Hematopoietic multipotent progenitor cell (in vitro differentiated cells): ENCODE results near the genes SRGAP2B, PIAS3 and TXNIP.

DNA sequence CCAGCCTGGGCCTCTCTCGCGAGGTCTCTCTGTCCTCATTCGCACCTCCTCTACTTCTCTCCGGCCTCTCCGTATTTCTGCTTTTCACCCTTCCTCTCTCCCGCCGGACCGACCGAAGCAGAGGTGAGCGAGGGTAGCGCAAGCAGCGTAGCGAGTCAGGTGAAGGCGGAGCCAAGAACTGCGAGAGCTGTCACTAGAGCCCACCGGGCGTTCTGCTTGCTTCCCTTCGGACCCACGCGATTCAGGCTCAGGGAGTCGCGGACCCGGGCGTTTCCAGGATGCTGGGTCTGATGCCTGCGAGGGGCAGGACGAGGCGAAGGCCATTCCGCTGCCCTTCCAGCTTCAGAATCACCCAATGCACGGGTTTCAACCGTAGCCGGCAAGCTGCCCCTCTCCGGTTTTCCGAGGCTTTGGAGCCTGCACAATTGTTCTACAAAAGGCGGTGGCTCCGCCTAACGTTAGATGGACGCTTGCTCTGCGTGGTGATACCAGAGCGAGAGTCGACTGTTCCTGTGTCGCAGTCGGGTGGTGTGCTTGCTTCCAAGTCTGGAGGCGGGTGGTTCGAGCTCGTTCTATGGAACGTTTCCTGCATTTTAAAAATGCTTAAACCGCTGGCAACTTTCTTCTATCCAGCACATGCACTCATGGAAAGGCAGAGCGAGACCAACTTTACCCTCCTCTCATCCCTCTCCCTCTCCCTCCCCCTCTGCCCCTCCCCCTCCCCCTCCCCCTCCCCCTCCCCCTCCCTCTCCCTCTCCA, 244.2 kb downstream of the H3-7 start:
- CAGE, long polyA plus RNA: no peak

DNA sequence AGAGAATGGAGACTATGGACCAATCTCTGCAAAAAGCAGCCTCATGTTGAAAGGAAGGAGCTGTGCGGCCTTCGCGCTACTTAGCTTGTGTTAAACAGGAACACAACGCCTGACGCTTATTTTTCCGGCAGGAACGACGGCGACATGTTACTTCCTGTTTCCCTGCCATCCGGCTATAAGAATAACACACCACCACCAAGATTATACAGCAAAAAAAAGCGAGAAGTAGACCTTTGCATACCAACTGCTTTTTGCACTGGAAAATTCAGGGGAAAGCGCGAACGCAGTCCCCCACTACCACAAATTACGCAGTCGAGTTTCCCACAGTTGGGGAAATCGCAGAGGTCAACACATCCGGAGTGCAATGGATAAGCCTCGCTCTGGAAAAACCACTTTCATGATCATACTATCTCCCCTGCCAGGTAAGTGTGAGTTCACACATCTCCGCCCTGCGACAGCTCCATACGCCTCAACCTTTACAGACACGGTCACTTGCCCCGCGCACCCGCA, 206.5 kb downstream of the H3-7 start:
- CAGE, long polyA plus RNA: no peak

GRCh38 chr1:143720411-143721200, 185.2 kb downstream of the H3-7 start:
- CAGE, long polyA plus RNA: no peak

DNA sequence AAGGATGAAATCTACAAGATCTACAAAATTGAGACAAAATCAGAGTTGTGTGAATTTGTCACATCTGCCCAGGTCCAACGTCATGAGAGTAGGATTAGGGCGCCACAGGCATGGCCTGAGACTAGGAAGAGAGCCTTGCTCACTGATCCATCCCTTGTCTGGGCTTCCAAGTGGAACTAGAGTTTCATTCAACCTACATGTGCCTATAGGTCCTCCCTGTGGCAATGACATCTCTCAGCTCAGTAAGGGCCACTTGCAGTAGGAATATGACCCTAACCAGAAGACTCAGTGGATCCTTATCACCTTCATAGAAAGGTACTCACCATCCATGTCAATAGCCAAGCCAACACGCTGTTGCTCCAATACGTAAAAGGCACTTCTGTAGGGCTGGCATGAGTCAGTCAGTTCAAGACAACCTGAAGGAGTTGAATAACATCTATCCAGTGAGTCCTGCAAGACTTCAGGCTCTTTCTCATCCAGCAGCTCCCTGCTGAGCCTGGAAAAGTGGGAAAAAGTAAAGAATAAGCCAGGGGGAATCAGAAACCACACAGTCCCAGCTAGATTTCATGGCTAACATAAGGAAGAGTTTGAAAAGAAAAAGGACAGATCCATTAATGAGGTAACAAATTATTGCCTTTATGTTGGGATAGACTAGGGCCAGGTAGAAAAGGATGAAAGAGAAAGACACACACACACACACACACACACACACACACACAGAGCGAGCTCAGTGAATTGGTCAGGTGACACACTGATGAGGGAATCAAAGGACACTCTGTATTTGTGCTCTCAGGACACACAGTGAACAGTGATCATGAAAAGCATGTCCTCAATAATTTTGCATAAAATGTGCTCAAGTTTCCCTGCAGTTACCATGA, 33.7 kb downstream of the NBPF15 start:
- CAGE, long polyA plus RNA: no peak

- CAGE, long polyA plus RNA: no peak
Measured at GRCh38 chr1:145095208-145095581, at the start of gene SRGAP2B. TSS of gene SRGAP2B (minus strand) at chr1:145095328.

- CAGE, long polyA plus RNA: no peak
Measured at GRCh38 chr1:145215711-145216251, 26.2 kb downstream of the PPIAL4D start.

GRCh38 chr1:145475243-145475678, 49.9 kb upstream of the NBPF20 start:
- CAGE, long polyA plus RNA: no peak

DNA sequence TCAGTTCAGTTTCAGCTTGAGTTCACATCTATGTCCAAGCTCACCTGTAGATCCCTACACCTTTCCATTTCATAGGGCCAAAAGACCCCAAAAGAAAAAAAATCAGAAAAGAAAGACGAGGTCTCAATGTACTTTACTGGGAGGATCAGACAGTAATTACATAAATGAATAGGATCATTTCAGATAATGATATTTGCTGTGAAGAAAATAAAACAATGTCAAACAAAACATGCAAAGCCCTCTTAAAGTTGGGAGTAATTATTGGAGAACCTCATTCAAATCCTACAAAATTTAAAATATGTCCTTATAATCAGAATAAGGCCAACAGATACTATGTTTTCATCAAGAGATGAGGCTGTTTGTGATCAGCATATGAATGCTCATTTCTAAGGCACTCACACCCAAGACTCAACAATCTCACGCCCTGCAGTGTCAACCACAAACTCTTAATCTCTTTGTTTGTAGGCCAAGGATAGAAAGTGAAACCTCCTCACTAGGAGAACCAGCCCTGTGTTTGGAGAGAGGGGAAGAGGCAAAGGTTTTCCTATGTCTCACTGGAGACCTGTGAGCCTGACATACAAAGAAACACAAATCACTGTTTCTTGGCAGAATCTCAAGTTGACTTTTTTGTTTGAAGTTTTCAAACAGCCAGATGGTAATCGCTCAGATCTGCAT, 16.8 kb downstream of the PDZK1 start:
- CAGE, long polyA plus RNA: no peak

- CAGE, long polyA plus RNA: no peak
Measured at GRCh38 chr1:145782387-145782880, 41.5 kb downstream of the RNF115 start.

DNA sequence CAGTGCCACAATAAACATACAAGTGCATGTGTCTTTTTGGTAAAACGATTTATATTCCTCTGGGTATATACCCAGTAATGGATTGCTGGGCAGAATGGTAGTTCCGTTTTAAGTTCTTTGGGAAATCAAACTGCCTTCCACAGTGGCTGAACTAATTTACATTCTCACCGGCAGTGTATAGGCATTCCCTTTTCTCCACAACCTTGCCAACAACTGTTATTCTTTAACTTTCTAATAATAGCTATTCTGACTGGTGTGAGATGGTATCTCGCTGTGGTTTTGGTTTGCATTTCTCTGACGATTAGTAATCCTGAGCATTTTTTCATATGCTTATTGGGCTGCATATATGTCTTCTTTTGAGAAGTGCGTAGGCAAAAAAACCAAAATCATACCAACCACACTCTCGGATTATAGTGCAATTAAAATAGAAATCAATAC, 5.8 kb downstream of the RNF115 start:
- CAGE, long polyA plus RNA: no peak

GRCh38 chr1:145843948-145844666, 1.3 kb upstream of the NUDT17 start:
- CAGE, long polyA plus RNA: no peak

DNA sequence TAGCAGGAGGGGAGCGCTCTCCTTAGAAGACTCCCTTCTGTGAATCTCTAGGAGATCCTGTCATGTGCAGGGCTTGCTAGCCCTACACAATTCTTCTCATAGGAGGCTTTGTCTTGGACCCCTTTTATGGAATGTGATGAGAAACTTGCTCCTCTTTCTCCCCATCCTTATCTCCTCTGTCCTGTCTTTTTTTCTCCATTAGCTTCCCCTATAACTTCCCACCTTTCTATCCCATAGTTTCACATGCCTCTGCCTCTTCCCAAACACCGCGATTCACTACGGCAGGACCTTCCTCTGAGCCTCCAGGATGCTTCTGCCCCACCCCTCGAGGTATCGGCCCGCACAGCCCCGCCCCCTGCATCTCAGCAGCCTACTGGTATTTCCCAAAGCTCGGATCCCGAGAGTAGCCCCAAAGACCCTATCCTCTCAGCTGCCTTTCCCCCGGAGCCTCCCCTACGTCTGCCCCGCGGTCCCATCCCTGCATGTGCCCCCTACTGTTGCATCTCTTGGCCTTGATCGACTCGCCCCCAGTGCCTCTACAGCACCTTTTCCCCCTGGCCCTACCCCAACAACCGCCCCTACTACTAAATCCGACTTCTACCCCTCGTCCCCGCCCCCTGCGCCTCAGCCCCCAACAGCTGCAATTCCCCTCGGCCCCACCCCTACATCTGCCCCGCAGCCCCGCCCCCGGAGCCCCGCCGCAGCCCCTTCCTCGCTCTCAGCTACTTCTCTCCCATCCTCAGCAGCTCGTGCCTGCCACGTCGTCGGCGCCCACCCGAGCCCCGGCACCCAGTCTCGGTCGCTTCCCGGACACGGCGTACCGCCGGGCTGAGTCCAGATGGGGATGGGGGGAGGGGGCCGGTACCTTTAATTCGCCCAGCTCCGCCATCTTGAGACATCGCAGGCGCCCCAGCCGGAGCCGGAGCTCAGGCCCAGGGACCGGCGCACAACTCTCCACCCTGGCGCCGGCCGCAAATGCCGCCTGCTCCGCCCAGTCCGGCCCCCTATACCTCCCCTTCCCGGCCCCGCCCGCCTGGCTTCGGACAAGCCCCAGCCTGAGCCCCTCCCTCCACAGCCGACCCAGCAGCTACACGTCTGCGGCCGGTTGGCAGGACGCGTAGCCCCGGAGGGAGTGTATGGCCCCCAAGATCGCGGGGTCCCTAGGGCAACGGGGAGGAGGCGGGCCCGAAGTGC, at the start of gene PIAS3:
PIAS3 (minus strand) TSS at position 980 of the 1,194 bp plus-strand sequence.
- CAGE, long polyA plus RNA: no peak

DNA sequence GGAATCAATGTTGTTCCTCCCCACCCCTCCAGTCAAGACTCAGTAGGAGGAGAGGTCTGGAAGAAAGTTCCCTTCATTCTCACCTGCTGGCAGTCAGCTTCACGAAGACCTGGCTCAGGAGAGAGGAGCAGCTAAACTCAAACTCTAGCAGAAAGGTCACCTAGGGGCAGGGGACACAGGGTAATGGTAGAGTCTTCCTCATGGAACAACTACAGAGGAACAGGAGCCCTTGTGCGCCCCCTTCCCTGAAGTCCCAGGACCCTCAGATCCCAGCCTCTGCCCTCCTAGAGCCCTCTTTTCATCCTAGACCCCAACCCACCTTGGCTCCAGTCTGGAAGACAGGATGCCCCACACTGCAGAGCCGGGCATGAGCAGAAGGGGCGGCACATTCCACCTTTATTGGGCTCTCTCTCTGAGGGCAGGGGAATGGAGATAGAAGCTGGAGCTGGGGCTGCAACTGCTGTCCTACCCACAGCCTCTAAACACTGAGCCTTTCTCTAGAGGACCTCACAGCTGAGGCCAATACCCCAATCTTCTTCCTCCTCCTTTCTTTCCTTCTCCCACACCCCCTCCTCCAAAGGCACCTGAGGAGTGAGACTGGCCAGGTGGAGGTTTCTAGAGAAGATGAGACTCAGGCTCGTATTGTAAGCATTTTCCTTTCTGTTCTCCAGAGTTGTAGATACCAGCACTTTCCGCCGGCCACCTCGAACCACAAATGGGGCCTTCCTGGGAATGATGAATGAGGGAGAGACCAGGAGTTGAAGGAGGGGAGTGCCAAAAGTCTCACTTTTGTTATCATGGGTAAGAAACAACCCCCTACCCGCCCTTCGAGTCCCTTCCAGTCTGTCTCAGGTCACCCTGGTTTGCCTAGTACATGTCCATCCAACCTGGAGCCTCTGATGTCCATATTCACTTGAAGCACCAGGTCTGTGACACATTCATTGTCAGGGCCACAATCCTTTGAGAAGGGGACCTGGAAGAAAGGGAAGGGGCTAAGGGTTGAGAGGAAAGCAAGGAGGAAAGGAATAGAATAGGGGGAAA, 11.6 kb upstream of the ANKRD35 start:
- CAGE, long polyA plus RNA: no peak

DNA sequence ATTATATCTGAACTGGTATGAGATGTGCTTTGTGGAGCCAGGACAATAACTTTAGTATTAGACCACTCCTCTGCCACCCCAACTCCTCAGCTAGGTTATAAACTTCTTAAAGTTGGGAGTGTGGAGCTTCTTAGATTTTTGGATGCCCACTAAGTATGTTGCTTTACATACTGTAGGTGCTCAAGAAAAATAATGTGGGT, 1.1 kb upstream of the ITGA10 start:
- CAGE, long polyA plus RNA: no peak

DNA sequence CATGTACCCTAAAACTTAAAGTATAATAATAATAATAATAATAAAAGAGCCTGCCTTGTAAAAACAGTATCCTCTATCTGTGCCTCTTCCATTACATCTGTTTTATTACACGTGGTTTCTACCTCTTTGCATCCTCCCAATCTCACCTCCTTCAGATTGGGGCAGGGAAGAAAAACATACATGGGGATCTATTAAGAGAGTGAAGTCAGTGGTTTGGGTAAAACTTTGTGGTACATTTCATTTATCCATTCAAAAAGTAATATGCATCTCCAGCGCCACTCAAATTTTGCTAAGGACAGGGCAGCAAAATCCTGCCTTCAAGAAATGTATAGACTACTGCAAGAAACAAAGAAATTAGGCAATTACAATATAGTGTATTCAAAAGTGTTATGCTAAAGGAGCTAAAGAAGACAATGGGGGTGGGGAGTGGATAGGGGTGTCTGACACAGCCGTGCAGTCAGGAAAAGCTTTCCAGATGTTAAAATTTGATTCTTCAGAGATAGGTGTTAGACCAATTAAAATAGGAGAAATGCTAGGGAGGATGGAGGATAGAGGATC, 2.4 kb upstream of the PEX11B start:
- CAGE, long polyA plus RNA: no peak

DNA sequence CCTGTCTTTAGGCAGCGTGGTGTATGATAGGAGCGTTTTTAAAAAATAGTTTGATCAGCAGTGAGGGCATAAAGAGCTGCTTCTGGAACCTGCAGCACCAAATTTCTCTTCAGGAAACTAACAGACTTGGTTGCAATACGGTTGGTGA, 429 bp upstream of the RBM8A start:
- CAGE, long polyA plus RNA: no peak

- CAGE, long polyA plus RNA: no peak
Measured at GRCh38 chr1:145977215-145978052, 12.9 kb downstream of the POLR3GL start.

GRCh38 chr1:145995562-145995947, 824 bp downstream of the TXNIP start:
- CAGE, long polyA plus RNA: no peak

GRCh38 chr1:145995948-145997001, at the start of gene TXNIP:
TSS of gene TXNIP (minus strand) at chr1:145996579.
- CAGE, long polyA plus RNA: start-site peak on the minus strand at chr1:145996338-145996345, 79 reads; start-site peak on the minus strand at chr1:145996471-145996547, 124 reads

GRCh38 chr1:146032694-146033196, 11.2 kb upstream of the HJV start:
- CAGE, long polyA plus RNA: no peak